Hematopoietic multipotent progenitor cell (in vitro differentiated cells): ENCODE results near the genes NPIPB8 and ATXN2L.

DNA sequence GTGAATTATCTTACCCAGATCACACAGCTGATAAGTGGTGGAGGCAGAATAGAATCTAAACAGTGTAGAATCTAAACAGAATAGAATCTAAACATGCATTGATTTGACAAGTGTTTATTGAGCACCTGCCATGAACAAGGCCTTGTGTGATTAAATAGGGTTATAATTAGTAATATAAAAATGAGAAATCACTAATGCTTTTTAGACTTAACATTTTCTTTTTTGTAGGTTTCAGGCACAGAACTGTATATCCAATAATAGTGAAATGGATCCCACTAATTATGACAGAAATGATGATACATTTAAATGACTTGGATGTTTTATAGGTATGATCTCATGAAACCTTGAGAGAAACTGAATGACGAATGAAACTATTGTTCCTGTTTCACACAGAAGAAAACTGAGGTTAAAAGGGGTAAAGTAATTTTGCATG lies at the start of gene NPIPB8:
Gene NPIPB8, plus strand, starts transcription at position 320 of the 433 bp plus-strand sequence.
- CAGE, long polyA plus RNA: no peak

DNA sequence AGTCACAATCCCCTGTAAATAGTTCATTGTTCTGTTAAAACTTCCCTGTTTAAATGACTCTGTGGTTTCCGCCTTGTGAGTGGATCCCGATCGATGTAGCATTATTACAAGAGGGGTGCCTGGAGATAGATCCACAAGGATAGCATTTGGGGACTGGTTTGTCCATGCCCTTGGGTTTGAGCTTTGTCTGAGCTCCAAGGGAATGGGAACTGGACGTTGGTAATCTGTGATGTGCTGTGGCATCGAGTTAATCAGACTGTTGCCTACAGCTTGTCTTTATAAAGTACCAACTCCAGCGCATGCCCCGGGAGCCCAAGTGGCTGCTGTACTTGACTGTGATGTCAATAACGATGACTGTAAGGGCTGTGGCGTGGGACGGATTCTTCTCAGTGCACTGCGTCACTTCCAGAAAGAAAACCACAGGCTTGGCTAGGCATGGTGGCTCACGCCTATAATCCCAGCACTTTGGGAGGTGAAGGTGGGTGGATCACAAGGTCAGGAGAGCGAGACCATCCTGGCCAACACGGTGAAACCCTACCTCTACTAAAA lies 19.3 kb upstream of the ATXN2L start:
- CAGE, long polyA plus RNA: no peak

- CAGE, long polyA plus RNA: no peak
These were observed at the start of gene ATXN2L for GRCh38 chr16:28822250-28823373. ATXN2L (plus strand) TSS chr16:28822999.

- CAGE, long polyA plus RNA: no peak
These were observed 7.1 kb downstream of the TUFM start for GRCh38 chr16:28838771-28839735.

- CAGE, long polyA plus RNA: no peak
These were observed 4.9 kb upstream of the ATP2A1 start for GRCh38 chr16:28873345-28873891.

DNA sequence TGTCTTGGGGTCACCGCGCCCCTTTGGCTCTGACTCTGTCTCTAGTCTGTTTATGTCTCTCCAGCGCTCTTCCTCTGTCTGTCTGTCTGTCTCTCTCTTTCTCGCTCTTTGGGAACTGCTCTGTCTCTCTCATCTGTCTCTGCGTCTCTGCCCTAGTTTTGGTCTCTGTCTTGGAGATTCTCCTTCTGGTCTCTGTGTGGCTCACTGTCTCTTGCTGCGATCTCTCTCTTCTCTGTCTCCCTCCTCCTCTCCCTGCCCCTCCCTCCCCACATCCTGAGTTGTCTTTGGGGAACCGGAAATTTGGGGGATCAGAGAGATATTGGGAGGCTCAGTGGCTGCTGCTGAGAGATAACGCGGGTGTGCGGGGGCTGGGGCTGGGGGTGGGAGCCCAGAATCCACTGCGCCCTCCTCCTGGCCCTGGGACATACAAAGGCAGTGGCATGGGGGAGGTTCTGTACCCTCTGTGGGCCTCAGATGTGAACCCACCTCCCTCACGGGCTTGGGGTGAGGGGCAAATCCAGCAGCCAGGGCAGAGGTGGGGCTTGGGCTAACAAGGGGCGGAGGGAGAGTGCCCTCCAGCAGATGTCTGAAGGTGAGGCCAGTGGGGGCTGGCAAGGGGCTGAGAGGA lies 24.4 kb downstream of the LAT start:
- CAGE, long polyA plus RNA: no peak

GRCh38 chr16:29114399-29115387 lies 129.8 kb downstream of the LAT start:
- CAGE, long polyA plus RNA: no peak

- CAGE, long polyA plus RNA: no peak
These were observed 133.5 kb downstream of the LAT start for GRCh38 chr16:29118214-29118911.

DNA sequence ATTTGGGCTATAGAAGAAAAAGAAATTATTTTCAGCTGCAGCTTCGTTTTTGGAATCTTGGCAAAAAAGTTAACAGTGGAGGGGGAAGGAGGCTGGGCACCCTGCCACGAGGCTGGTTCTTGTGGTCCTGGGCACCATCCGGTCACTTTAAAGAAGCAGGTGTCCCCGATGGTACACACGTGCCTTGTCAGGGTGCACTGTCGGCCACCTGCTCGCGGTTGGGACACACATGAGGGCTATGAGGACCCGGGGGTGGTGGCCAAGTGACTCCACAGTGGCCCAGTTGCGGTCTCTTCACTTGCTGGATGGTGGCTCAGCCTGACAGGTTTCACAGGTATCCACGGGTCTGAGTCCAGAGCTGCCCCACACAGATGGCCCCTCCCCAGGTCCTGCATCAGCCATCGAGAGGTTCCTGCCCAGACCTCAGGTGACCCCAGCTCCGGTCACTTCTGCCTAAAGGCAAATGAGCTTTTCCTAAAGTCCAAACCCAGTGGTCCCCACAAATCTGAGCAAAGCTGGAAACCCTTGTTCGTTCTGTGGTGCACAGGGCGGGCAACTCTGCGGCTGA lies 143.9 kb downstream of the LAT start:
- CAGE, long polyA plus RNA: no peak

- CAGE, long polyA plus RNA: no peak
These were observed 154.7 kb downstream of the LAT start for GRCh38 chr16:29139349-29140177.

DNA sequence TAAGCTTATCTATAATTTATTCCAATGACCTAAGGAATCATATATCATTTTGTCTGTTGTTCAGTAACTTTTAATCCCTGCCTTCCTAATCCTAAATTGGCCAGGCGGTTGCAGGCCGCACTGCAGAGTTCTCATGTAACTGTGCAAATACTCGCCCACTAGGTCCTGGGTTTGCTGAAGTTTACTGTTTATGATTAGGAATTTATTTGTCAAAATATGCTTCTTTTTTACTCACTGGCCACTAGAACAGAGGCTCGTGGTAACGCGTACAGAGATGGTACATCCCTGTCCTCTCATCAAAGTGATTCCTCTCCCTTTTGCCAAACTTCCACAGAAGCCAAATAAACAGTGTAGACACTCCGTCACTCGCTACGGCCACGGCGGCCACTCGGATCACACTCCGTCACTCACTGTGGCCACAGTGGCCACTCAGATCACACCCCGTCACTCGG lies 175.0 kb downstream of the LAT start:
- CAGE, long polyA plus RNA: no peak

DNA sequence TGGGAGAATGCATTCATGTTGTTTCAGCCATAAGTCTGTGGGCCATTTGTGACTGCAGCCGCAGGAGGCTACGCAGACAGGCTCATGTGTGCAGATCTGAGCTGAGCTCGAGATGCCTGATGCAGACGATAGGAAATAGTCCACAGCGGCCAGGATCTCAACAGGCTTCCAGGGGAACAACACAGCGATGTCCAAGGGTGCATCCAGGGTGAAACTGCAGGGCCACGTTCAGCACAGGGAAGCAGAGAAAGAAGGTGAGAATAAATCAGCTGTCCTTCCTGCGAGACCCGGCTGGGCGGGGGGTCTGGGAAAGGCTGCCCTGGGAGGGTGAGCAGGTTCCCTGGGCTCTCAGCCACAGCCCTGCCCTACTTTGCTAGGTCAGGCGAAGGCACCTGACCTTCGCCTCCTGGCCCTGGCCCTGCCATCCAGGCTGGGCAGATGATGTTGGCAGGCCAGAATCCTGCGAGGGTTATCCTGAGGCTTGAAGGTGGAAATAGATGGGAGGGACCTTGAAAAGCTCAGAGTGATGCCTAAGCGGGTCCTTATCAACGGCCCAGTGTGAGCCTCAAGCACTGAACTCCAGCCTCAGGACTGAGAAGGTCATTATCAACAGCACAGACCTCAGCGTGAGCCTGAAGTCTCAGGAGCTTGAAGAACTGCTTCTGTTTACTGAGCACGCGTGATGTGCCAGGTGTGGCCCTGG lies 191.2 kb downstream of the LAT start:
- CAGE, long polyA plus RNA: no peak

DNA sequence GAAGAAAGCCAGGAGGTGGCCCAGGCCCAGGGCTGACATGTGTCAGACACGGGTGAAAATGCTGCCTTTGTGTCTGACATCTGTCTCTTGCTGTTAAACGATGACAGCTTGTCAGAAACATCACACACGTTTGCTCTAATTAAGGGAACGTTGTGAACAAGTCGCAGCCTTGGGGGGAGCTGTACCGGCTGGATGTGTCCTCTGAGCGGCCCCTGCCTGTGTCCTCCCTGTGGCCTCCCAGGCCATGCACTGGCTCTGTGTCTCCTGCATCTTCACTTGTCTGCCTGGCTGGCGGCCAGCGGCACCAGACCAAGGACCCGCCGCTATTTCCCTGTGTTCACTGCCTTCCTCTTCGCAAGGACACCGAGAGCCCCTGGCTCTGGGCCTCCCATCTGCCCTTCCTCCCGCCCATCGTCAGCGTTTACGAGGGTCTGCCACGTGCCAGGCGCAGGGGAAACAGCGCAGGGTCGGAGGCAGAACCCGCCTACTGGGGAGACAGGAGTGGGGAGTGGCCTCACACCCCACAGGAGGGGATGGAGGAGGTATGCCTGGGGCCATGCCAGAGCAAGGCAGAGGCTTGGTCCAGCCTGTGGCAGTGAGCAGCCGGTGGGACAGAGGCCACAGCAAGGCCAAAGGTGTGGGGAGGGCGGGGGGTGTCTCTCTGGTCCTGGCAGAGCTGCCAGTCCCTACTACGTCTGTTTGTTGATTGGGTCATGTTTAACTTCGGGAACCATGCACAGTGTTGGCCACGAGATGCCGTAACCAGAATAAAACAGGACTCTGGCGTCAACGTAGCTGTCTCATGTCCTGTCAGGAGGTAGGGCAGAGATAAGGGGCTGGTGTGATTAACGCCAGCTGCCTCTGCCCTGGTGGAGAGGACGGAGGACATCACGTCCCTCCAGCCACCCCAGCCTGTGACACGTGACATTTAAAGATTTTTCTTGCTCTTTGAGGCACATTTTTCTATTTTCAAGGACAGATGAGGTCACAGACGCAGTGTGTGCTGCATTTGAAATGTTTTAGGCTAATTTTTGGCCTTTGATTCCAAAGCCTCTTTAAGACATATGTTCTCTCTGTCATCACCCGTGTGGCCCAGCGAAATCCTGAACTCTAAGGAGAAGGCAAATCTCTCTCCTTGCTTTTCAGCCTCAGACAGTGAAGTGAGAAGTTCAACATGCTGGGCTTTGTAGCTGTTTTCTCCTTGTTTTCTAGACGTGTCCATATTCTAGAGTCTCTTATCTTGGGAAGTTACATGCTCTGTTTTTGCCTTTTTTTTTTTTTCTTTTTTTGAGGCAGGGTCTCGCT lies 193.1 kb downstream of the LAT start:
- CAGE, long polyA plus RNA: no peak

DNA sequence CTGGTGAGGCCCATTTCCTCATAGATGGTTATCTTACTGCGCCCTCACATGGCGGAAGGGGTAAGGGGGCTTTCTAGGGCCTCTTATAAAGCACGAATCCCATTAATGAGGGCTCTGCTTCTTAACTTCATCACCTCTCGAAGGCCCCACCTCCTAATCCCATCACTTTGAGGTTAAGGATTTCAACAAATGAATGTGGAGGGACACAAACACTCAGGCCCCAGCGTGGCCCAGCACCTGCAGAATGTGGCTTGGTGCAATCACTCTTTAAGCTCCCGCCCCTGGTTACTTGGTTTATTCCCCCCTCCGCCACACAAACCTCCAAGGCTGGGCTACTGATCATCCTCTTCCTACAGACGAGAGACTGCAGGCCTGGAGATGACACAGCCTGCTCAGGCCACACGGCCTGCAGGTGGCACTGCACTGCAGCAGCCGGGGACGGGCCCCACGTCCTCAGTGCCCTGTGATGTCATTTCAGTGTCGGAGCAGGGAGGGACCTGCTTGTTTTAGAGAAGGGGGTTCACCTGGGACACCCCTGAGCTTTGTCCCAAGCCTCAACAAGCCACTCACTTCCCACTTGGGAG lies 178.6 kb downstream of the NPIPB11 start:
- CAGE, long polyA plus RNA: no peak

DNA sequence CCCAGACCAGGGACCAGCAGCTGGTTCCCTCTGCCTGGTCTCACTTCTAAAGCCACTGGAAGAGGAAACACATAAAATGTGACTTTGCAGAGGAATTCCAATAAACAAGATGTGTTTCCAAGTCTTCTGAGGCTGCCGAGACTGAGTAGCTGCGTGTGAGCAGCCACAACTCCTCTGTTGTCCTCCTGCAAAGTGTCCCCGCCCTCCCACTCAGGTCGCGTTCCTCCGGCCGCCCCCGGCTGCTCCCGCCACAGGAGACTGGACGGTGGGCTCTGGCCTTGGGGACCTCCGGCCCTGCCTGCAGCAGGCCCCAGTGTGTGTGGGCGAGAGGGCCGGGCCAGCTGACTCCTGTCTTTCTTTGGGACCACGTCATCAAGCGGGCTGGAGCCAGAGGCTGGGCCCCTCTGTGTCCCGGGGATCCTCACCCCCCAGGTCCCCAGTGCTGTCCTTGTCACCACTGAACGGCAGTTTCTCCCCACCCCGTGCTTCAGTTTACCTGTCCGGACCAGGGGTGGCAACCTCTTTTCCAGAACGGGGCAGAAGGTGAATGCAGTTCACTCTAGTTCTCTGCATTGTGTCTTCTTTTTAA lies 175.3 kb downstream of the NPIPB11 start:
- CAGE, long polyA plus RNA: no peak

DNA sequence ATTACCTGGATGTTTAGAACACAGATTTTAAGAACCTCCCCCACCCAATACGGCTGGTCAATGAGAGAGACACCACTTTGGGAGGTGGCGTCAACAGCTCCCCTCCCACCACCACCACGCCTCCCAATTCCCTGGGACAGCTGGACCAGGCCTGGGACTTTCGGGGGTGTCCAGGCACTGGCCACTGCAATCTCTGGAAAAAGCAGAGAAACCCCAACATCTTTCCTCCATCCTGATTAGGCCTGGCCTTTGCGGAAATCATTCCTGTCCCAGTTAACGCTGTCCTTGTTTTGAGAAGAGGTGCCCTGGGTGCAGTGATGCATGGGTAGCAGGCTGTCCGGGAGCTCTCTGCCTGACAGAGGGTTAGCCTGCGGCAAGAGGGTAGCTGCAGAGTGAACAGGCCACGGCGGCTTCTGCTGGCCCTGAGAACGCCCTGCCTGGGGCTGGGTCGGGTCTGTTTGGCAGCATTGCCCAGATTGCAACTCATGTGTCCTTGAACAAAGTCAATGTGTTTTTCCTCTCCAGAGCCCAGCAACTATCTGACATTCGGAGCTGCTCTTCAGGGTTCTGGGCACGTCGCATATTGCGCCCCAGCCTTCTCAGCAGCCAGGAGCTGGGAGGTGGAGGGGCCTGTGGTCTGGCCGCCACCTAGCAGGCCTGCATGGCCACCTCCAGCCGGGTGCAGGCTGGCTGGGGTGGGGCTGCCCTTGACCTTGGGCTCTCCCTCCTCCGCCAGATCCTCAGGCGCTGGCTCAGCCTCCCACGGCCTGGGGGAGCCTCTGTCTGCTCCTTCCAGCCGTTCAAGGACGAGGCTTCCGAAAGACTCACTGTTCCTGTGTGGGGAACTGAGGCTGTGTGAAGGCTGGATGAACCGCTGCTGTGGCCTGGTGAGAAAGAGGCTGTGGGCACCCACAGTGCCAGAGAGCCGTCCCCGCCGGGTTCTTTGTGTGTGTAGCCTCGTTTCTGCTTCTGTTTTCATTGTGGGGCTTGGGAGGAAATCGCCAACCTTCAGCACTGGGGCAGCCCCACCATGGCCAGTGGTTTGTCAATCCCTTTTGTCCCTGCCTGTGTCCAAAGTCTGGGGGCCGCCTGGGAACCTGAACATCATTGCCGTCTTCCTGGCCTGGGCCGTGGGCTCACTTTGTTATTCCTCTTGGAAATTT lies 146.7 kb downstream of the NPIPB11 start:
- CAGE, long polyA plus RNA: no peak

DNA sequence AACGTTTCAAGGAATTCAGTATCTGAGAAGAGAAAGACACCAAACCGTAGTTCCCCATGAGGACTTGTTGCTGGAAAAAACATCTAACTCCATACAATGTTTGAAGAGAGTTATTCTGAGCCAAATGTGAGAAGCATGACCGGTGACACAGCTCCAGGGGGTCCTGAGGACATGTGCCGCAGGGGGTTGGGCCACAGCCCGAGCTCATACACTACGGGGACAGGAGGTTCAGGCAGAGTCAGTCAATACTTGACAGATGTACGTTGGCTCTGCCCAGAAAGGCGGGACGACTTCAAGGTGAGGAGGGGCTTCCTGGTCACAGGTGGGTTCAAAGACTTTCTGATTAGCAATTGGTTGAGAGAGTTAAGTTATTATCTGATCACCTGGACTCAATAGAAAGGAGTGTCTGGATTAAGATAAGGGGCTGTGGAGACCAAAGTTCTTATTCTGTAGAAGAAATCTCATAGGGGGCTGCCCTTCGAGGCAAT lies 143.8 kb downstream of the NPIPB11 start:
- CAGE, long polyA plus RNA: no peak

- CAGE, long polyA plus RNA: no peak
These were observed 117.9 kb downstream of the NPIPB11 start for GRCh38 chr16:29288387-29289184.

DNA sequence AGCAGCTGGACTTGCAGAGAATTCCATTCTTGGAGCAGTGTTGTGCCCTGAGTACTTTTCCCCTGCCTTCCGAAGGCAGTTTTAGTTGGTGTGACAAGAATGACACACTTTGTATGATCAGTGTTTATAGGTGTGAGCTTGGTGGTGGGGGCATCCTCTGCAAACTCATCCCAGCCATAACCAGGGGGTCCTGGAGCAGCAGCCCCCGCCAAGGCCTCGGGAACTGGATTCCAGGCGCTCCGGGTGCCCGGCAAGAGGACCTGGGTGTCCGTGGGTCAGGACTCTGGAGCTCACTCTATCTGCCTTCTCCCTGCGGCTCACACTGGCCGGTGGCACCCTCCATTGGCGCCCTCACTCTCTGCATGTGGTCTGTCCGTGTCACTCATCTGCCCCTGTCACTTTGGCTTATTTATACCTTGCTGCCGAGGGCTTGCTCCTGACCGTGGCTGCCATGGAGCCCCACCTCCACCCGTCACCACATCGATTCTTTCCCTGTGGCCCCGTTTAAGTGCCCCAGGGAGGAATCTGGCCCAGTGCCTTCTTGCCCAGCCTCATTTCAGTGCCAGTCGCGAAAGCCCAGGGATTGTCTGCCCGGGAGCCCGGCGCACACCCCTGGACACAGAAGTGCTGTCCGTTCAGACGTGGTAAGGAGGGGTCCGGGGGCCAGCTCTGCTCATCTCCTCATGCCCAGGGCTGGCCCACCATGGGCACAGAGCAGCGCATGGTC lies 113.6 kb downstream of the NPIPB11 start:
- CAGE, long polyA plus RNA: no peak

DNA sequence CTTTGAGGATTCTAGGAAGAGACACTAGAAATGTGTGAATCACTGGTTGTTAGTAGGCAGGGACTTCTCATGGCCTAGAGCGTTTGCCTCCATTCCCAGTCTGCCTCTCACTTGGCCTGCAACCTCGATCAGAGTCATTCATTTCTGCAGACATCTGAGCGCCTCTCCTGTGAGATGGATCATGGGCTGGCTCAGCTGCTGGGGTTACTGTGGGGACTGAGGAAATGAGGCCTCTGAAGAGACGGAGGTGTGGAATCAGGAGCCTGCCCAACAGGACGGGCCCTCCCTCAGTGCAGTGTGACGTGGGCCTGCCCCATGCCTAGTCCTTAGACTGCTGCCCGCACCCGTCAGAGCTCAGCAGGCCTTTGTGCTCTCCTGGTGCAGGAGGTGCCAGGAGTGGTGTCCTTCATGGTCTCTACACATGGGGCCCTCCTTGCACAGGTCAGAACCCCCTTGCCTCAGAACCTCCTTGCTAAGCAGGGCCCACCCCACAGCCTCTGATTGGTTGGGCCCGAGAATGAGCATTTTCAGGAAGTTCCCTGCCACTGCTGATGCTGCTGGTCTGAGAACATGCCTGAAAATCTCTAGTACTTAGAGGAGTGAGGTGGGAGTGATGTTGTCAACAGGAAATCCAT lies 99.4 kb downstream of the NPIPB11 start:
- CAGE, long polyA plus RNA: no peak